Skeletal muscle satellite cell (primary cell): ENCODE measurements around the genes NOC3L, CCNJ, OPALIN and LCOR.

GRCh38 chr10:94252210-94253005 is 110.3 kb downstream of the NOC3L start:
- CAGE, long polyA plus RNA, result no peak

DNA sequence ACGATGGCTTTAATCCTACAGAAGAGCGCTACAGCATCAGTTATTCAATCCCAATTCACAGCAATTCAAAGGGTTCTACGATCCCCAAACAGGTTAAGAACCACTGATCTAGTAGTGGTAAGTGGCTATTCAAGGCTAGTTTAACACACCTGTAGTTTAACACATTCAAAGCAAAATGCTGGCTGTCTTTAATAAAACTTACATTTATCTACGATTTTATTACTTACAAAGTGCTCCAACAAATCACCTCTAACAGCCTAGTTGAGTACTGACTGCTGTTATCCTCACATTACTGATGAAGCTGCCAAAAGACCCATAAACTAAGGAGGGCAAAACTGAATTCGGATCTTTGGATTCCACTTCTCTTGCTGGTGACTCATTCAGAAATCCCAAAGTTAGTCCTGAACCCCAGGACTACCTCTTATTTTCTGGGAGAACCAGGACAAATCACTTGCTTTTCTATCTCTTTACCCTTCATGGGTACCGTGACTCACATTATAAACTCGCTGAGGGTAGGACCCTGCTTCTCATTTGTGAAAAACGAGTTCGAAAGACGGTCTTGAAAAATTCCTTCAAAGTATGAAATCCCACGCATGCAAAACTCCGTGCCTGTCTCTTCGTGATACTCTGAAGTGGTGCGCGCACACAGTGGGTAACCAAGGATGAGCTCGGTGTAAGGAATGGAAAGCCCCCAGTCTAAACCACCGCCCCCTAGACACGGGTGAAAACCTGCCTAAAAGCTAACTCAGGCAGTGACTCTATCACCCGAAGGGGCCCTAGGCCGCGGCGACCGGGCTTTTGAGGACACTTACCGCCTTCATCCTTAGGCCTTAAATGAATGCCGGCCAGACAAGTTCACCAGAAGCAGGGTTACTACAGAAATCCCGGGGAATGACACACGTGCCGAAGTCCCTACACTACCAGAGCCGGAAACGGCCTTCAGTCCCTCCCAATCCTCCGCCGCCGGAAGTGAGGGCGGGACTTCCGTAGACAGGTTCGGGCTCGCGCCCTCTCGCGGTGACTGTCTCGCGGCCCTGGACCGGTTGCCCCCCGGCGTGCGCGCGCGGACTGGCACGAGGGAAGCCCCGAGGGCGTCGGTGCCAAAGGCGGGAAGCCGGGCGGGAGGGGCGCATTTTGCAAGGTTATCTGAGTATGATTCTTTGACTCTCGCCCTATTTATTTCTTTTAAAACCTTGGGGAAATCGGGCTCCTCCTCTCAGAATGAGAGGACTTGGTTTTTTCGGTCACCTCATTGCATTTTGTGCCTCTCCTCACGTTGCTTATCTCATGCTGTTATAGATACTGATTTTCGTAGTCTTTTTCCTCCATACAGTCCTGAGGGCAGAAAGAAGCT is at the start of gene NOC3L:
Gene NOC3L (minus strand): TSS at position 922 of the 1,354 bp plus-strand sequence.
- CAGE, long polyA plus RNA, result no peak

DNA sequence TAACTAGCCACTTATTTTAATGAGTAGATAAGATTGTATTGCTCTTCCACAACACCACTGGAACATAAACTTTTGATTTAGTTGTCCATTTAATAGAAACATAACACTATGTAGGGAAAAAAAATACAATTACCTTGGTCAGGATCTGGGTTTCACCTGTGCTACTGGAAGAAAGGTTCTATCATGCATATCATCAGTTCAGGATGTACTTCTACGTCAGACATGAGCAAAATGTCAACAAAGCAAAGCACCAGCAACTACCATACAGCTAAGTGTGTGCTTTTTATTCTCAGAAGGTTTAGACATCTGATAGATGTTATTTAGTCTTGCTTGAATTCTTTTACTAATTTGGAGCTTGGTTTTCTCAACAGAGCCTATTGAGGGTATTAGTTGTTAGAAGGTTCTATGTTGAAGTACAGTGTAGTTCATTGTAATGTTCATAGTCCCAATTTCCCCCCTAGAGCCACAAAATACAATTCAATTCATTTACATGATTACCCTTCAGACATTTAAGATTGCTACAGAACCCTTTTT is 13.7 kb downstream of the TBC1D12 start:
- CAGE, long polyA plus RNA, result no peak

DNA sequence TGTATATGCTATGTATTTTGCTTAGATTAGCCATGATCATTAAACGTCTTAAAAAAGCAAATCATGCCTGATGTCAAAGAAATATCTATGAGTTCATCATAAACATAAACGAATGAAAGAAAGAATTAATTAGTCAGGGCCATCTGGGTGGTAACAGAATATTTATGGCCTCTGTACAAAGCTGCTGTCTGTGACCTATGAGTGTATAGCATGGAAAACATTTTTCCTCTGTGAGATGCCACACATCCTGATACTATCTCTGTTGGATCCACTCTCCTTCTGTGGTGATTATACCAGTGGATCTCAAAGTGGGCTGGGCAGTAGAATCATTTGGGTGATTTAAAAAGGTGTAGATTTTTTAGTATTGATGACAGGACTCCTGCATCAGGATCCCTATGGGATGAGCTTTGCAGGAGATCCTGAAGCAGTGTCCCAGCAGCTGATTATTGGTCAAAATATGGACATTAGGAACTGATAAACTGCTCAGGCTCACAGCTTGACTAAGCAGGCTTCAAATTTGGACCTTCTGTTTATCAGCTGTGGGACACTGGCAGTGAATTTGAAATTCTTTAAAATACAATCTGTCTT is 3.5 kb downstream of the CYP2C18 start:
- CAGE, long polyA plus RNA, result no peak

DNA sequence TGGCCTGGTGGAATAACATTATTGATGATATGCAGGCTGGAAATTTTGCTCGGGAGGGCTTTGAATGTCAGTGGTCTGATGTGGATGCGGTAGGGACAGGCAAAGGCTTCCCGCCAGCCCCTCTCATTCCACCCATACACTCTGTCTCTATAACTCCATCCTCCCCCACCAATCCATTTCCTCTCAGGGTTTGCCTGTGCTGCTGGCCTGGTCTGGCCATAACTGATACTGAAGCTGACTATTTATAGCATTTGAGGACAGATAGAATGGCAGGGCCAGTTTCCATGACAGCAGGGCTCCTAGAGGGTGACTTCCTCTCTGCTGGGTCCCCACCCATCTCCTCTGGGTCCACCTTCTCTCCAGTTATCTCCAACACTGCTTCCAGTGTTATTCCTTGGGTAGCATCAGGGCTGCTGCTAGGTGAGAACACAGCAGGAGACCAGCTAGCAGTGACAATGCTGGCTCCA is 6.6 kb upstream of the PDLIM1 start:
- CAGE, long polyA plus RNA, result no peak

- CAGE, long polyA plus RNA, result no peak
Observed at GRCh38 chr10:95304150-95304498, 13.3 kb upstream of the PDLIM1 start.

- CAGE, long polyA plus RNA, result no peak
Observed at GRCh38 chr10:95320948-95321334, 30.1 kb upstream of the PDLIM1 start.

GRCh38 chr10:95350263-95350861 is 59.6 kb upstream of the PDLIM1 start:
- CAGE, long polyA plus RNA, result no peak

GRCh38 chr10:95471489-95472232 is 89.5 kb downstream of the SORBS1 start:
- CAGE, long polyA plus RNA, result no peak

- CAGE, long polyA plus RNA, result no peak
Observed at GRCh38 chr10:95500501-95501394, 60.4 kb downstream of the SORBS1 start.

GRCh38 chr10:95559337-95559975 is 1.7 kb downstream of the SORBS1 start:
- CAGE, long polyA plus RNA, result no peak

DNA sequence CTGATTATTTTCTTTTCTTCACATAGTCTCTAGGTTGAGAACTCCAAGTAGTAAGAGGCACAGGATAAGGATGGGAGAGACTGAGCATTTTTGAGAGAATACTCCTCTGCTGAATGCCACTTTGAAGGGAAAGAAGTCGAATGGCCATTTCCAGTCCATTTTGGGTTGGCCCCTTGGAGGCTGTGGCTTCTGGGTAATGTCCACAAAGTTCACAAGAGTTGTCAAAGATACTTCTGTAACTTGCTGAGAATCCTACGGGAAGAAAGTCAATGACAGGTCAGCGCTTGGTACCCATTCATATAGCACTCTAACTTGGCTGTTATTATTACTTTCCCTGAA is 7.5 kb upstream of the ALDH18A1 start:
- CAGE, long polyA plus RNA, result start-site peak on the minus strand centred at position 171 of the sequence, 9 bp wide, 43 and 34 reads in 2 replicates

- CAGE, long polyA plus RNA, result no peak
Observed at GRCh38 chr10:95692956-95693415, 741 bp downstream of the TCTN3 start.

GRCh38 chr10:96043264-96043753 is at the start of gene CCNJ:
Gene CCNJ, plus strand, starts transcription at chr10:96043583.
- CAGE, long polyA plus RNA, result no peak

DNA sequence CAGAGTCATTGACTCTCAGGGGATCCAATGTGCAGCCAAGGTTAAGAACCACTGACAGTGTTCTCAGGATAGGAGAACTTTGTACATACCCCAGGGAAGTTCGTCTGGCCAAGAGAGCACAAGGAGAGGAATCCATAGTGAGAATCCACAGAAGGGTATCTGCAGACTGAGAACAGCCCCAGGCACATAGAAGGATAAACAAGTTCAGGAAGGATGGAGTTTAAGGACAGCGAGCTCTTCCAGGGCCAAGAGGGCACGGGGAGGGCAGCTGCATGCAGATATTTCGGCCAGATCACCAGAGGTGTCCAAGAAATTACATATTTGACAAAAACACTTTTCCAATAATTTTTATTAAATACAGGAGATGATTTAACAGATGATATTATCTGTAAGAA is 16.4 kb downstream of the BLNK start:
- CAGE, long polyA plus RNA, result no peak

DNA sequence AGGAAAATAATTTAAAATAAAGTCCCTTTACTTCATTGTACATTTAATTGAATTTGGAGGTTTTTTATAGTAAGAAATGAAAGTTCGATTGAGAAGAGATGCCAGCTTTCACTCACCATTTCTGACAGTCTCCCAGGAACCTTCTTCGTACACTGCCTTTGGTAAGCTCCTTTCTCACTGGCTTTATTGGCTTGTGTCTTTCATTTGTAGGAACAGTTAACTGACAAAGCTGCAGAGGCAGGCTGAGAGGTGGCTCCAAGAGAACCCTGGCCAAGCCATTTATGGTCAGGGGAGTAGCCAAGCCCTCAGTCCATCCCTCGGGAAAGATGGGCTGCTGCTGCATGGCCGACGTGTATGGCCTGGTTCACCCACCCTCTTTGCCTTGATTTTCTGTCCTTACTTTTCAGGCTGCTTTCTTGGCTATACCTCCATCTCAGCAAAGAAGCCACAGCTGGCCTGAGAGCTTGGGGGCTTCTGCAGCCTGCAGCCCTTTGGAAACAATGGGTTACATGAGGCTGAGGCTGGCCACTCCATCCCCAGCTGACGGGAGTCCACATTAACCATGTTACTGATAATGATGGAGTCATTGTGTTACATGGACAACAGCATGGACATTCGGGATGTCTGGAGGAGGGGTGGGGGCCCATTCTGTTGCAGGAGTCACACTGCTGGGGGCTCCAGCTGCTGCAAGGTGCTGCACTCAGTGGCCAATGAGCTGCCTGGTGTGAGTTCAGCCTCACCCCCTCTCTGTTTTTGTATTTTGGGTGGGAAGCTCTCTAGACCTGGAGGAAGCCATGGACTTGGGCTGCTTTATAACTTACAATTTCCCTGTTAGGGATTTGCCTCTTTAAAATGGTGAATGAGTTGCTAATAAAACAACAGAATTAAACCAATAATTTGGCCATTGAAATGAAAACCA is at the start of gene OPALIN:
Gene OPALIN (minus strand): TSS at position 225 of the 919 bp plus-strand sequence.
- CAGE, long polyA plus RNA, result no peak

GRCh38 chr10:96650932-96651686 is 64.3 kb upstream of the TM9SF3 start:
- CAGE, long polyA plus RNA, result no peak

GRCh38 chr10:96663740-96664225 is 56.5 kb downstream of the PIK3AP1 start:
- CAGE, long polyA plus RNA, result no peak

DNA sequence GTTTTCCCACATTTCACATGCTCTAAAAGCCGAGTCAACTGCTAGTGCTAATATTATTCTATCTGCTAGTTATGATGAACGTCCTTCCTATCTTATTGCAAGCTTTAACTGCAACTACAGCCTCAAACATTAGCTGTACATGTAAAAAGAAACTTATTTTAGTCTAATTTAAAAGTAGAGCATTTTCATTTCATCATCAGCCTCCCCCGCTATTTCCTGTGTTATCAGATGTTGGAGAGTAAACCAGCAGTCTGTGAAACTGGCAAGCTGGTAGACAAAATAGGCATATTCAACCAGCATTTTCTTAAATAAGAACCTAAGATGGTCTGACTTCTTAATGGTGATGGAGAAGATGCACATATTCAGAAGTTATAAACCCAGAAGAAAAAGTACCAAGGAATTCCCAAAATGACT is 25.0 kb downstream of the PIK3AP1 start:
- CAGE, long polyA plus RNA, result no peak

- CAGE, long polyA plus RNA, result no peak
Observed at GRCh38 chr10:96831554-96832358, at the start of gene LCOR. Gene LCOR, plus strand, starts transcription at chr10:96832298.